Thyroid gland (tissue), 7 donors: ENCODE measurements around a stretch of chr22.

DNA sequence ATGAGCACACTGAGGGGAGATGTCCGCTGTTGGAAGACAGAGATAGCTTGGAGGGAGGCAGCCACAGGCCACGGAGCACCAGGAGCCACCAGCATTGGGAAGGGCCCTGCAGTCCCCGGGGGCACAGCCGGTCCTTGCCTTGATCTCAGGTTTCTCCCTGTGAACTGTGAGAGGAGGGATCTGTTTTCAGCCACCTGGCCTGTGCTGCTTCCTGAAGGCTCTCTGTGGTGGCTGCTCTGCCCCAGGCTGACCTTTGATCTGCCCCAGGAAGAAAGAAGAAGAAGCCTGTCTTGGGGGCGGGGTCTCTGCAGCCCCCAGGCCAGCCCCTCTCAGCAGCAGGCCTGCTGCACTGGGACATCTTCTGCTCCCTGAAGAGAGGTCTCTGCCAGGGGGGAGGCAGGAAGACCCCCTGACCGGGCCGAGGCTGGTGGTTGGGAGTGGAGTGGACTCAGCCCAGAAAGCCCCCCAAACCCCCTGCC is 662.8 kb downstream of the TAFA5 start:
- PRO-cap, 2 experiments: no peak in any of the 2 experiments
- RAMPAGE, long total RNA, 5 experiments: no peak in any of the 5 experiments

DNA sequence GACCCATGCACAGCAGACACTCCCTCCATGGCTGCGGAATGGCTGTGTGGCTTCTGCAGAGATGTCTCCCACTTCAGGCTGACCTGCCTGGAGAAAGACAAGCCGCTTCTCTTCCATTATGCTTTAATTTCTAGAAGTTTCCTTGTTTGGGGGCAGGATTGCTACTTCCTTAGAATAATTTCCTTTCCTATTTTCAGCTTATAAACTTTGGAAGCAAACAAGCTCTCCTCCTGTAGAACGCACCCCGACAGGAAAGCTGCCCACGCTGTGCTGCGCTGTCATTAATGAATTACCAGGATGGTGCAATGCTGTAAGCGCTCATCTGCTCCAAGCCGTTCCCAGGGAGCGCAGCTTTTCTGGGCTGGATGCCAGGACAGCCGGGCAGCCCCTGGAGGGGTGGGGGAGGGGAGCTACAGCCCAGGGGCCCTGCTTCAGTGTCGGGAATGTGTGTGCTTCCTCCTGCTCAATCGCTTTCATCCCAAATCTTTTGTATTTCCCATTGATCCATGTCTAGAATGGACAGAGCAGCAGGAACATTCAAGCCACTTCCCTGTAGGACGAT is 617.9 kb downstream of the BRD1 start:
- PRO-cap, 2 experiments: no peak in any of the 2 experiments
- RAMPAGE, long total RNA, 5 experiments: no peak in any of the 5 experiments

DNA sequence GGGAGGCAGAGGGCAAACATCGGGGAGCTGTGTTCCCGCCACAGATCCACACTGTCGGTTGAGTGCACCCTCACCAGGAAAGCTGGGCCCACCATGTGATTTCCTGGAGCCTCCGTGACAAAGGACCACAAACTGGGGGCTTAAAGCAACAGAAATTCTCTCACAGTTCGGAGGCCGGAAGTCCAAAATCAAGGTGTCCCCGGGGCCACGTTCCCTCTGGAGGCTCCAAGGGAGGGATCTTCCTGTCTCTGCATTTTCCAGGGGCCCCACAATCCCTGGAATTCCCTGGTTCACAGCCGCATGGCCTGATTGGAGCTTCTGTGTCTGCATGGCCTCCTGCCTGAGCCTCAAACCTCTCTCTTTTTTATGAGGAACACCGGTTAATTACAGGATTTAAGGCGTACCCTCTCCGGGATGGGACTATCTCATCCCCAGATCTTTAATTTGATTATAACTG is 169.3 kb downstream of the BRD1 start:
- PRO-cap, 2 experiments: peak in 1 of 2 experiments; most common minus-strand start position 53 of the sequence (in 1)
- RAMPAGE, long total RNA, 5 experiments: no peak in any of the 5 experiments

DNA sequence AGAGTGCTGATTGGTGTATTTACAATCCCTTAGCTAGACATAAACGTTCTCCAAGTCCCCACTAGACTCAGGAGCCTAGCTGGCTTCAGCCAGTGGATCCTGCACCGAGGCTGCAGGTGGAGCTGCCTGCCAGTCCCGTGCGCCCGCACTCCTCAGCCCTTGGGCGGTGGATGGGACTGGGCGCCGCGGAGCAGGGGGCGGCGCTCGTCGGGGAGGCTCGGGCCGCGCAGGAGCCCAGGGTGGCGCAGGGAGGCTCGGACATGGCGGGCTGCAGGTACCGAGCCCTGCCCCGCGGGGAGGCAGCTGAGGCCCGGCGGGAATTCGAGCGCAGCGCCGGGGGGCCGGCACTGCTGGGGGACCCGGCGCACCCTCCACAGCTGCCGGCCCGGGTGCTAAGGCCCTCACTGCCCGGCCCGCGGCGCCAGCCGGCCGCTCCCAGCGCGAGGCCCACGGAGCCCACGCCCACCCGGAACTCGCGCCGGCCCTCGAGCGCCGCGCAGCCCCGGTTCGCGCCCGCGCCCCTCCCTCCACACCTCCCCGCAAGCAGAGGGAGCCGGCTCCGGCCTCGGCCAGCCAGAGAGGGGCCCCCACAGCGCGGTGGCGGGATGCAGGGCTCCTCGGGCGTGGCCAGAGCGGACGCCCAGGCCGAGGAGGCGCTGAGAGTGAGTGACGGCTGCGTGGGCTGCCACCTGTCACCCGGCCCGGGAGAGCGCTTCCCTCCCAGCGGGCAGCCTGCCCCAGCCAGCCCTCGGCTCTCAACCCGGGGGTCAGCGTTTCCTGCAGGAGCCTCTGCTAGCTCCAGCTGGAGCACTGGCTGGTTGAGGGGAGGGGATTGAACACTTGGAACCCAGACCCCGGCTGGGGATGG is 157.4 kb downstream of the BRD1 start:
- PRO-cap, 2 experiments: peak in 2 of 2 experiments; most common plus-strand start position 92 of the sequence (in 2)
- RAMPAGE, long total RNA, 5 experiments: no peak in any of the 5 experiments

- PRO-cap, 2 experiments: no peak in any of the 2 experiments
- RAMPAGE, long total RNA, 5 experiments: no peak in any of the 5 experiments
These were observed 156.7 kb downstream of the BRD1 start for GRCh38 chr22:49670924-49671387.

- PRO-cap, 2 experiments: no peak in any of the 2 experiments
- RAMPAGE, long total RNA, 5 experiments: no peak in any of the 5 experiments
These were observed 39.2 kb downstream of the BRD1 start for GRCh38 chr22:49788361-49789020.

DNA sequence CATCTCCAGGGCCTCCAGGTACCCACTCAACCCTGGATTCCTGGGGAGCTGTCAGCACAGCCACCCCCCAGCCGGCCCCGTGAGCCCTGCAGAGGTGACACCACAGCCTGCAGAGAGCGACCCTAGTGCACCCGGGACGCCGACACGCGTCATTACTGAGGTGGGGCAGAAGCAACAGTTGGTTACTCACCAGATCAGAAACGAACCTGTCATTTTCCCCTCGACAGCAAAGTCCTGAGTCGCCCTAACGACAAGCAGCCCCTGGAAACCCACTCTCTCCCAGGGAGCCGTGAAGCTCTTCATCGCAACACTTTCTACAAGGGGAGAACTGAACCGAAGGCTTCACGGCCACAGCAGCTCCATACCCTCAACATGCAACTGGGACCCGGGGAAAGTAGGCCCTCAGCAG is 1.7 kb downstream of the BRD1 start:
- PRO-cap, 2 experiments: peak in 1 of 2 experiments; most common plus-strand start position 229 of the sequence (in 1)
- RAMPAGE, long total RNA, 5 experiments: no peak in any of the 5 experiments

DNA sequence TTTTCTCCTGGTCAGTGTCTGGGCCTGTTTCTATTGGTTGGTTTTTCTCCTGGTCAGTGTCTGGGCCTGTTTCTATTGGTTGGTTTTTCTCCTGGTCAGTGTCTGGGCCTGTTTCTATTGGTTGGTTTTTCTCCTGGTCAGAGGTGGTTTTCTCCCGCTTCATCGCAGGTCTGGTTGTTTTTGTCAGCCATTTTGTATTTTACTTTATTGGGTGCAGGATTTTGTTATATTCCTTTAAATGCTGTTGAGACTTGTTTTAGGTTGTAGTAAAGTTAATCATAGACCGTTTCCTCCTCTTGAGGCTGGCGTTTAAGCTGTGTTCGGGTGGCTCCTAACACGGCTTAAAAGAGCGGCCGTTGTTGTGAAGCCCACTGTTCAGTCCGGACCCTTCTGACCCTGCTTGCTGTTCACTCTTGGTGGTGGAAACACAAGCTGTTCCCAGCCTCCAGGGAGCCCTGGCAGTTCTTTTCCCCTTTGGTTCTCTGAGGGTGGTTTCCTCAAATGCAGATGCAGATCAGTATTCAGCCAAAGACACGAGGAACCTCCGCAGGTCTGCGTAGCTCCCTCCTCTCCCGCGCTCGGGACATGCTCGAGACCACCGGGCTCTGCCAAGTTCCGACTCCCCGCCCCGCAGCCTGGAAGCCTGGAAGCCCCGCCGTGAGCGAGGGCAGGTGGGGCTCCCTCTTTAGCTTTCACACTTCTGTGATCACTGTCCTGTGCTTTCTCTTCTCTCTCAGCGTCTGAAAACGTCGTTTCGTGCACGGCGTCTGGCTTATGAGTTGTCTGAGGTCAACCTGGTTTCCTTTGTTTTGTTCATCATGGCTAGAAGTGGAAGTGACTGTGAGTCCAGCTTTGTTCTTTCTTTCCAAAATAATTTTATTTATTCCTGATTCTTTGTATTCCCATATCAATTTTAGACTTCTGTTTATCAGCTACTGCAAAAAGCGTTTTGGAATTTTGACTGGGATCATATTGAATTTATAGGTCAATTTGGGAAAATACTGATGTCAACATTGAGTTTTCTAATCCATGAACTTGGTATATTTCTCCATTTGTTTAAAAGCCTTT is 26.5 kb downstream of the ZBED4 start:
- PRO-cap, 2 experiments: no peak in any of the 2 experiments
- RAMPAGE, long total RNA, 5 experiments: no peak in any of the 5 experiments

DNA sequence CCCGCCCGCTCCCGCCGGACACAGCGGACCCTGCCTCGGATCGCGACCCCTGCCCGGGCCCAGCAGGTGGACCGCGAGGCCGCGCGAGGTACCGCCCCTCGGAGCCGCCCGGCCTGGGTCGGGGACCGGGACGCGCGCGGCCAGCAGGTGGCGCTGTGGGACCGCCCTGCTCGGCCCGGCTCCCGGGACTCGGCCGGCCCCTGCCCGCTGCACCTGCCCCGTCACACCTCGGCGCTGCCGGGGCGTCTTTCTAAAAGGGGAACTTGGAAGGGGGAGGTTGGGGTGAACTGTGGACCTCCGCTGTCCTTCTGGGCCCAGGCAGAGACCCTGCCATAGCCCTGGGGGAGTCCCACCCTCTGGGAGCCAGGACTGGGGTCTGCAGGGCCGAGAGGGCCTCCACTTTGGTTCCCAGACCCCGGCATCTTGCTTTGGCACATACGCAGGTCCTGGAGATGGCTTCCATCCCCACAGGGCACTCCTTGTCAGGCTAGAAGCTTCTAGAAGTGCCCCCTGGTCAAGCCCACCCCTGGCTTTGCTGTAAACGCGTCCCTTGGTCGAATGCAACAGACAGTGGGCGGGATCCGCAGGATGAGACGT is 11.2 kb downstream of the CRELD2 start:
- PRO-cap, 2 experiments: no peak in any of the 2 experiments
- RAMPAGE, long total RNA, 5 experiments: no peak in any of the 5 experiments

- PRO-cap, 2 experiments: no peak in any of the 2 experiments
- RAMPAGE, long total RNA, 5 experiments: no peak in any of the 5 experiments
These were observed 13.5 kb upstream of the PIM3 start for GRCh38 chr22:49947032-49947491.

- PRO-cap, 2 experiments: peak in 1 of 2 experiments; most common plus-strand start chr22:49953129 (in 1); most common minus-strand start chr22:49953055 (in 1)
- RAMPAGE, long total RNA, 5 experiments: no peak in any of the 5 experiments
These were observed 7.3 kb upstream of the PIM3 start for GRCh38 chr22:49952969-49953908.

GRCh38 chr22:49955448-49956204 is 4.9 kb upstream of the PIM3 start:
- PRO-cap, 2 experiments: no peak in any of the 2 experiments
- RAMPAGE, long total RNA, 5 experiments: no peak in any of the 5 experiments

- PRO-cap, 2 experiments: peak in 2 of 2 experiments; most common plus-strand start chr22:49960495 (in 2)
- RAMPAGE, long total RNA, 5 experiments: no peak in any of the 5 experiments
These were observed 309 bp upstream of the PIM3 start for GRCh38 chr22:49960388-49960538.

GRCh38 chr22:49964808-49965788 is 4.5 kb downstream of the PIM3 start:
- PRO-cap, 2 experiments: no peak in any of the 2 experiments
- RAMPAGE, long total RNA, 5 experiments: no peak in any of the 5 experiments

DNA sequence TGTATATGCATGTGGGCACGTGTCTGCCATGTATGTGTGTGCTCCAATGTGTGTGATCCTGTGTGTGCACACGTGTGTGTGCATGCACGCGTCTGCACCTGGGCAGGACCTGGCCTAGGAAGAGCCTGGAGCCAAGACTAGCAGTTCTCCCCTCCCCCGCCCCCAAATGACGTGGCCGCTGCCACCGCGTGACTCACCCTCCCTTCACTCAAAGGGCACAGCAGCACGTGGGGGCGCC is 10.1 kb downstream of the PIM3 start:
- PRO-cap, 2 experiments: peak in 2 of 2 experiments; most common minus-strand start position 116 of the sequence (in 1)
- RAMPAGE, long total RNA, 5 experiments: no peak in any of the 5 experiments

GRCh38 chr22:50060252-50060803 is 24.9 kb downstream of the MLC1 start:
- PRO-cap, 2 experiments: no peak in any of the 2 experiments
- RAMPAGE, long total RNA, 5 experiments: no peak in any of the 5 experiments

- PRO-cap, 2 experiments: no peak in any of the 2 experiments
- RAMPAGE, long total RNA, 5 experiments: no peak in any of the 5 experiments
These were observed 3.3 kb upstream of the SELENOO start for GRCh38 chr22:50197021-50198384.

- PRO-cap, 2 experiments: no peak in any of the 2 experiments
- RAMPAGE, long total RNA, 5 experiments: no peak in any of the 5 experiments
These were observed 16.4 kb downstream of the SELENOO start for GRCh38 chr22:50216983-50217897.

DNA sequence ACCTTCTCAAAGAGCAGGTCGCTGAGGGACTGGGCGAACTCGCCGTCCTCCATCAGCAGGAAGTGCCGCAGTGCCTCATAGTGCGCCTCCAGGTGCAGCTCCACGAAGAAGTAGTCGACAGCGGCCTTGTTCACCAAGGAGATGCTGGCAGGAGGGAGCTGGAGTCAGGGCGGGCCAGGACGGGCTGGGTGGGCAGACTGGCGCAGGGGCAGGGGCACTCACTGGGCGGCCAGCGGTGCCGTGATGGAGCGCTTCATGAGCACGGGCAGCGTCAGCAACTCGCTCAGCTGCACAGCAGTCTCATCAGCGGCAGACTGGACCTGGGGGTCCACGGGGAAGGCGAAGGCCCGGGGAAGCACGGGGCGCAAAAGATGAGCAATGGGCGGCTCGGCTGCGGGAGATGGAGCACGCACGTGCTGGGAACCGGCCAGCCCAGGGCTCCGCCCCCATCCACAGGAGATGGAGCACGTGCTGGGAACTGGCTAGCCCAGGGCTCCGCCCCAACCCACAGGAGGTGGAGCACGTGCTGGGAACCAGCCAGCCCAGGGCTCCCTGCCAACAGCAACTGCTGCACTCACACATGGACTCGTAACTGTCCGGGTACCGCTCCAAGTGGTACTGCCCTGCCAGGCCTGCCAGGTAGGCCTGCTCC is 18.4 kb downstream of the SELENOO start:
- PRO-cap, 2 experiments: no peak in any of the 2 experiments
- RAMPAGE, long total RNA, 5 experiments: no peak in any of the 5 experiments

DNA sequence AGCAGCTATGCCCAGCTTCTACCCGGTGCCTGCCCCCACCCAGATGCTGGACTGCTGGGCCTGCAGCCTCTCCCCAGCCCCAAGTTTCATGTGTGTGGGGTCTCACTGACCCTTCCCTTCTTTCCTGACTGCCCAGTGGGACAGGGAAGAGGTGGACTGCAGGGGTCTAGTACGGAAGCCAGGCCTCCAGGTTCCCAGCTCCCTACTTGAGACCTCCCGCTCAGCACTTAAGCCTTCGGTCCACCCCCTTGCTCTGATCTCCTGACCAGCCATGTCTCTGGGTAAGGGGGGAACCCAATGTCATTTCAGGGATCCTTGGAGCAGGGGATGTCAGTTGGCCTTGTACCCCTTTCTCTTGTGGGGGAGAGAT is 2.6 kb upstream of the MAPK11 start:
- PRO-cap, 2 experiments: no peak in any of the 2 experiments
- RAMPAGE, long total RNA, 5 experiments: no peak in any of the 5 experiments